ENCODE measurements around a stretch of chr4.

DNA sequence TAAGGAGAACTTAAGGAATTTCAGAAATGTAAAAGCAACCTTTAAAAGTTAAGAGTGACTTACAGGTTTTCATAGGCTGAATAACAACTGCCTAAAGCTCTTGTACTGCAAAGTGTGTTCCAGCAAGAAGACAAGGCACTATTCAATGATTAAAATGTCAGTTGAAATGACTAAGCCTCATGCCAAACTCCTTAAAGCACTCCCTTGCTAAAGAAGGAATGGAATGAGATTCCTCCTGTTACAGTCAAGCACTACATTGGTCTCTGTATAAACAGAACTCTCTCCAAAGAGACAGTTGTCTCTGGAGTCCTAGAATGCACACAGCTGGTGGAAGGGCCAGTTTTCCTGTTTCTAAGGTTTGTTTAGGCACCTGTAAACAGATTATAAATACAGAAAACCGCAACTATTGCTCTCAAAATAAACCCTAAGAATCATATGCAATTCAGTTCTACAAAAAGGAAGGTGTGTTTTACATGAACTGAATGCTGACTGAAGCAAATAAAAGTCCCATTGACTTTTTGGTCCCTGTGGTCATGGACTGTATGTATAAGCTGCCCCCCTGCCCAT is 47.1 kb downstream of the FAT1 start:
- PRO-cap = unidirectional peak, plus-strand start at position 294 of the sequence
- RAMPAGE, long total RNA, 3 experiments = no peak in any of the 3 experiments

GRCh38 chr4:186697748-186698474 is 25.7 kb downstream of the FAT1 start:
- PRO-cap = no peak
- RAMPAGE, long total RNA, 3 experiments = no peak in any of the 3 experiments

DNA sequence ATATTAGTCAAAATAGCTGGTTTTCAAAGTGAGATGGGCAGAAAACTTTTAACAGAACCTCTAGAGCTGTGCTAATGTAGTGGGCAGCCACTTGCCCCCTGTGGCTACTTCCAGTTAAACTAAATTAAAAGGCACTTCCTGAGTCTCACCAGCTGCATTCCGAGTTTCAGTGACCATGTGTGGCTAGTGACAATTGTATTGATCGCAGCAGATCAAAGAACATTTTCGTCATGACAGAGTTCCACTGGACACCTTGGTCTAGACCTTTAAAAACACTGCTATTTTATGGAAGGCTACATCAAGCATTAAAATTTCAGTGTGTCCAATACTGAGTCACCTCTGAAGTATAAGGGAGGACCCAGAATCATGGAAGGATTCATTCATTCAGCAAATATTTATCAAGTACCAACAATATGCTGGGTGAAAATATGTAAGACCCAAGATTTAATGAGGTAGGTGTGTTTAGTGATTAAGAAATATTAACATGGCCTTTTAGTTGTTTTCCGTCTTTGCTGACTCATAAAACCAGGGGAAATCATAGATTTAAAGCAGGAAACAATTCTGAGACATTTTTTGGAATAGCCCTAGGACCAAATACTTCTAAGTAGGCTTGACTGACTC is 5.1 kb upstream of the FAT1 start:
- PRO-cap = no peak
- RAMPAGE, long total RNA, 3 experiments = no peak in any of the 3 experiments

DNA sequence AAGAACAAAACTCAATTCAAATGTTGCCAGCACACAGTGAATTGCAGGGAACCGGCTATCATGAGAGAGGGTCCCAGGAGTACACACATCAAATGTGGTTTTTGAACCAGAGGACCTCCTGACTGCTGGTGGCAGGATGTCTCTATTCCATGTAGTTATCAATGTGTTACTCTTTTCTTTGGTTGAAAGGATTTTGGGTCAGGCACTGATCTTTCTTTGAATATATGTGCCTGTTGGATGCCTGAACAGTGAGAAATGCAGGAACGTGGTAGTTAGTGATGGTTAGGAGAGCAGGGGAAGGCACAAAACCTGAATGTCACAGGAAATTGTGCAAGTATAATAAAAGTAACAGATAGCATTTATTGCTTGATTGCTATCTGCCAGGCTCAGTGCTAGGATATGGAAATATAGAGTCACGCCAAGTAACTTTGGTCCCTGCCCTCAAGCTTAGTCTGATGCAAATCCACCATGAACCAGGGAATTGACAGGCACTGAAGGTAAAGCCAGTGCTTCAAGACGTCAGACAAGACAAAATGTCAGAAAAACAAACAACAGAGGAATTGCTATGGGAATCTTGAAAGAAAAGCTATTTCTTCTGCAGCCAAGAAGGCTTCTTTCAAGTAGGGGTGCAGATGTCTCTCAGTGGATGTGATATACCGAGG is 219.8 kb upstream of the FAT1 start:
- PRO-cap = no peak
- RAMPAGE, long total RNA, 3 experiments = no peak in any of the 3 experiments

GRCh38 chr4:188738079-188738822 is 599.0 kb downstream of the TRIML1 start:
- PRO-cap = no peak
- RAMPAGE, long total RNA, 3 experiments = no peak in any of the 3 experiments

DNA sequence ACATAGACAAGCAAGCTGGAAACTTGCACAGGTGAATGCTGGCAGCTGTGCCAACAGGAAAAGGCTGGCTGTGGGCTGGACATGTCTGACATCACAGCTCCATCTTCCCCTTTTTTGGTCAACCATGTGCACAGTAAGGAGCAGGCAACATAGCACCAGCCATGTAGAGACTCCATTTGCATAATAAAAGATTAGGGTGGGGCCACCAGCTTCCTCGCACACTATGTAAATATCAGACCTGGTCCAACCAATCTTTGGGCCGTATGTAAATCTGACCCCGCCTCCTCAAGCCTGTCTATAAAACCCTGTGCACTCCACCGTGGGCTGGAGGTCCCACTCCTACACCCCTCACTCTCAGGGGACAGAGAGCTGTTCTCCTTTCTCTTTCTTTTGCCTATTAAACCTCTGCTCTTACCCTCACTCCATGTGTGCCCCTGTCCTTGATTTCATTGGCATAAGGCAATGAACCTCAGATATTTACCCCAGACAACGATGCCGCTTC is 862.1 kb downstream of the TRIML1 start:
- PRO-cap = no peak
- RAMPAGE, long total RNA, 3 experiments = no peak in any of the 3 experiments

- PRO-cap = no peak
- RAMPAGE, long total RNA, 3 experiments = no peak in any of the 3 experiments
These were observed 863.3 kb downstream of the TRIML1 start for GRCh38 chr4:189002488-189002931.

DNA sequence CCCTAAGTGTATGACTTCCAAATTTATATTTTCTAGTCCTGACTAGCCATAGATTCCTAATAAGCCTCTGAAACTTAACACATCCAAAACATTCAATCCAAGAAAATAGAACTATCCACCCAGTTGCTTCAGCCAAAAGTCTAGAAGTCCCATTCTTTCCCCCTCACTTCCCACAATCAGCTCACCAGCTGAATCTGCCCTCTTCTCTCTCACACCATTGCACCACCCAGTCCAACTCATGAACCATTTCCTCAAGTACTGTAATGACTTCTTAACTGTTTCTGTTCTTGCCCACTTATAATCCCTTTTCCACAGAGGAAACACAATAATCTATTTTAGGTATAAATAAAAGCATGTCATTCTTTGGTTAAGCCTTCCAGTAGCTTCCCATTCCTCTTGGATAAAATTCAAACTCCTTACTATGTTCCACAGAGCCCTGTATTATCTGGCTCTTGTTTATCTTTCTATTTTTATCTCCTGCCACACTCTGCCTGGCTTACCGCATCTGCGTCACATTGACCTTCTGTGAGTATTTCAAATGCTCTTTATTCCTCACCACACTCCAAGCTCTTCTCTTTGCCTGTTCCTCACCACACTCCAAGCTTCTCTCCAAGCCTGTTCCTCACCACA is 205.9 kb upstream of the FRG1 start:
- PRO-cap = no peak
- RAMPAGE, long total RNA, 3 experiments = no peak in any of the 3 experiments